Metanephros (tissue), 2 donors: ENCODE measurements around the genes CYP3A5 and AZGP1.

DNA sequence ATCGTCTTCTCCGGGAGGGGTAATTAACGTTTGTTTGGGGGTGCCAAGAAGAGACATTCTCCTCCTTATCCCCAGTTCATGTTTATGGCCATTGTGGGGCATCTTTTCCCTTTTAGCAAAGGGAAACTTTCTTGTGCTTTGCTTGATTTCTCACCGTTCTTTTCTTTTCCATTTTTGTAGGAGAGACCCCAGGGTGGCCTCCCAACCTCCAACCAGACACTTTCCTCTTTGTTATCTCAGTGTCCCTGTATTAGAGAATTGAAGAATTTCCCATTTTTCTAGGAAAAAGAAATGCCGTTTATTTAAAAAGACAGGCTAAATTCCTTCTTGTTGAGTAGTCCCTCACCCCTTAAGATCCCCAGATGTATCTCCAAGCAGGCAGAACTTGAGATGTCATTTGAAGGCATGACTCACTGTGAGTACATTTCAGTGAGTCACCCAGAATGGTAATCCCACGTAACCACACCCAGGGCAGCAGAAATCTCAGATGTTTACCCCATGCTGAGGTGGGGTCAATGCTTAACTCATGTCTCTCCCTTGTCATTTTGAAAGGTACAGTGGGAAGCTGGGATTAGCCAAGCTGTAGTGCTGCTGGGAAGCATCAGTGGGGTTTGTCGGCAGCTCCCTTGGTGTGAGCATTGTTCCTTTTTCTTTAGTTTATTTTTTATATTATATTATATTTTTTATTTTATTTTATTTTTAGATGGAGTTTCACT lies 4.4 kb downstream of the ZNF655 start:
- RAMPAGE, long total RNA: no peak

DNA sequence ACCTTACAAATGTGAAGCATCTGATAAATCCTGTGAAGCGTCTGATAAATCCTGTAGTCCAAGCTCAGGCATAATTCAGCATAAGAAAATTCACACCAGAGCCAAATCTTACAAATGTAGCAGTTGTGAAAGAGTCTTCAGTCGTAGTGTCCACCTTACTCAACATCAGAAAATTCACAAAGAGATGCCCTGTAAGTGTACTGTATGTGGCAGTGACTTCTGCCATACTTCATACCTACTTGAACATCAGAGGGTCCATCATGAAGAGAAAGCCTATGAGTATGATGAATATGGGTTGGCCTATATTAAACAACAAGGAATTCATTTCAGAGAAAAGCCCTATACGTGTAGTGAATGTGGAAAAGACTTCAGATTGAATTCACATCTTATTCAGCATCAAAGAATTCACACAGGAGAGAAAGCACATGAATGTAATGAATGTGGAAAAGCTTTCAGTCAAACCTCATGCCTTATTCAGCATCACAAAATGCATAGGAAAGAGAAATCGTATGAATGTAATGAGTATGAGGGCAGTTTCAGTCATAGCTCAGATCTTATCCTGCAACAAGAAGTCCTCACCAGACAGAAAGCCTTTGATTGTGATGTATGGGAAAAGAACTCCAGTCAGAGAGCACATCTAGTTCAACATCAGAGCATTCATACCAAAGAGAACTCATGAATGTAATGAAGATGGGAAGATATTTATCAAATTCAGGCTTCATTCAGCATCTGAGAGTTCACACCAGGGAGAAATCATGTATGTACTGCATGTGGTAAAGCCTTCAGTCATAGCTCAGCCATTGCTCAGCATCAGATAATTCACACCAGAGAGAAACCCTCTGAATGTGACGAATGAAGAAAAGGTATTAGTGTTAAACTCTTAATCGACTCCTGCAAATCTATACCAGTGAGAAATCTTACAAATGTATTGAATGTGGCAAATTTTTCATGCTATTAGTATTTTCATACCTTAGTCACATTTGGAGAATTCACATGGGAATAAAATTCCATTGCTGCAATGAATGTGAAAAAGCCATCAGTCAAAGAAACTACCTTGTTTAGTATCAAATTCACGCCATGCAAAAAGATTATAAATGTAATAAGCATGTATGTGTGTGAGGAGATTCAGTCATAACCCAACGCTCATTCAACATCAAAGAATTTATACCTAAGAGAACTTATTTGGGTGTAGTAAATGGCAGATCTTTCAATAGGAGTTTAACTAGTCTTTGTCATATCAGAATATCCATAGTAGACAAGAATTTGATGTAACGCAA lies 14.9 kb downstream of the ZNF655 start:
- RAMPAGE, long total RNA: no peak

DNA sequence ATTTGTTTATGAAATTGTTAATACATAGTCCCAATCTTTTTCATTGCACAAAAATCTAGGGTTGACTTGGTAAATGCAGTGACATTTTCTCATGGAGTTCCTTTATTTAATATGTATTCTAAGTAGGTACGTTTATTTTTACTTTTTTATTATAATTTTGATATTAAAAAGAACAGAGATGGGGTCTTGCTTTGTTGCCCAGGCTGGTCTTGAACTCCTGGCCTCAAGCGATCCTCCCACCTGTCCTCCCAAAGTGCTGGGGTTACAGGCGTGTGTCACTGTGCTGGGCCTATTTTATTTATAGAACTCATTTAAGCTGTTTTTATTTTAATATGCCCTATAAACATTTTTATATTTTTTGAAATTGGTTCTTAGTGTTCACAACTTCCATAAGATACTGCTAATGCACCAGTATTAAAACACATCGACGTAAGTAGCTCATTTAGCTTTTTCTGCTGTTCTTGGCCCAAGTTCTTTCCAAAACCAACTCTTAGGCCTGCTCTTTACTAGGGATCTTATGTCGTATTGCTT lies 15.9 kb downstream of the ZNF655 start:
- RAMPAGE, long total RNA: no peak

GRCh38 chr7:99660820-99661916 lies 18.6 kb downstream of the CYP3A5 start:
- RAMPAGE, long total RNA: no peak

DNA sequence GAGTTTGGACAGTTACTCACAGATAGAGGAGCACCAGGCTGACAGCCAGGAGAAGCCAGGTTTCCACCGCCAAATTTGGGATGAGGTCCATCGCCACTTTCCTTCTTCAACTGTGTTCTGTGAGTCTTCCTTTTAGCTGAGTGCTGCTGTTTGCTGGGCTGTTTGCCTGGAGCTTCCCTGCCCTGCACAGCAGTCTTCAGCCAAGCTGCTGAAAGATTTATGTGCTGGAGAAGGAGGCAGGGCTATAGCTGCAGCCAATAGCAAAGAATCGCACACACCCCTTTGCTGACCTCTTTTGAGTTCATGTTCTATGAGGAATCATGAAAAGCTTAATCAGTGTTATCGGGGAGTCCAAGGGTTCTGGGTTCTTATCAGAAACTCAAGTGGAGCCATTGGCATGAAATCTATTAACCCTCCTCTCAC lies at the start of gene CYP3A5:
Gene CYP3A5 (minus strand): TSS at position 191 of the 423 bp plus-strand sequence.
- RAMPAGE, long total RNA: no peak

GRCh38 chr7:99699141-99699692 lies 19.4 kb upstream of the CYP3A5 start:
- RAMPAGE, long total RNA: no peak

DNA sequence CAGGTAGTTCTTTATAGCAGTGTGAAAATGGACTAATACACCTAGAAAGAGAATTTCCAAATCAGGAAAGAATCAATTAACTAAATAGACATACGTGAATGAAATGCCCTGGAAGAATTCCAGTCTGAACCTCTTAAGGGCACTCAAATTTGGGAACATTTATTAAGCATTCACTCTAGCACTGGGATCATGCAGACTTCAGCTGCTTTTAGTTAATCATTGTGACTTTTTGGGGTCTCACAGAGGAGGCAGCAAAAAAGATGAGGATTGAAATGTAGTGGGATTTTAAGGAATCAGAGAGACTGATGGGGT lies 5.0 kb downstream of the CYP3A43 start:
- RAMPAGE, long total RNA: no peak

DNA sequence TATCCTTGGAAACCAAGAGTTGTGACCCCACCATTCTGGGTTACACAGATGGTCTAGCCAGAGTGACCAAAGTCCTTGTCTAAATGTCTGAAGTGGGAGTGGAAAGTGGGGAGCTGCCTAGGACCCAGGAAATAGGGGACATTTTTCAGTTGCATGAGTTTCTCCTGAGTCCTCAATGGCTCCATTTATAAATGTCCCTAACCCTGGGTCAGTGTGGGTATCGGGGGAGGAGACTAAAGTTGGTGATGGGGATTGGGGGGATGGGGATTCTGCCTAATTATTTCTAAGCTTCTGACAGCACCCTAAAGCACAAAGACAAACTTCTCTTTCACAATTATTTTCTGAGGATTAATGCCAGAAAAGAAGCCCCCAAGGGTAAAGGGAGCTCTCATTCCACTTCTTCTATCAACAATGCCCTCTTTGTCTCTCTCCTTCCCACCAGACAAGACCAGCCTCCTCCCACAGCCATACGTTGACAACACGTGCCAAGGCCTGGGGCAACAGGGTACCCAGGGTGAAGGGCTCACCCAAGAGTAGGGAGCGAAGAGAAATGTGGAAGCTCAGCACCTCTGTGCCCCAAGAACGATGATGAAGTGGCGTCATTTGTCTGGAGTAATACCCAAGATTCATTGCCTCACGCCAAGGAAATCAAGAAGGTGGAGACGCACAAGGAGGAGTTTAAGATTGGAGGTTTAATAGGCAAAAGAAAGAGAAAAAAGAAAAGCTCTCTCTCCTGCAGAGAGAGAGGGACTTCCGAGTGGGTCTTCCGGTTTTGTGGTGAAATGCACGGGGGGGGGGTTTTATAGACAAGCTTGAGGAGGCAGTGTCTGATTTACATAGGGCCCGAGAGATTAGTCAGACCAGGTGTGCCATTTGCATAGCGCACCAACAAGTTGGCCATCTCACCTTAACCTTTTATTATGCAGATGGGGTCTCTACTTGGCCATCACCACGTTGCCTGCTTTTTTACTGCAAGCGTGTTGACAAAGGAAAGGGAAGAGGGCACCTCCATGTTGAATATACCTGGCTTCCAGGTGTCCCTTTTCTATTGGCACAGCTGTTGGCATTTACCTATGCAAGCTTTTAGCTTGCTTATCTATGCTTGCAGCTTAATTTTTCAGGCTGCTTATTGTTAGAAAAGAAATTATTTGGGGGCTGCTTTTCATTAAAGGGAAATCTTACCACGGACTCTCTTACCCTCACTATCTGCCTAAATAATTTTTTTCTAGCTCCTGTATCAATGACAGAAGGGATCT lies 14.5 kb upstream of the GJC3 start:
- RAMPAGE, long total RNA: no peak

- RAMPAGE, long total RNA: no peak
Observed at GRCh38 chr7:99953385-99954100, 22.3 kb downstream of the AZGP1 start.

GRCh38 chr7:99975391-99976417 lies at the start of gene AZGP1:
AZGP1 (minus strand) TSS chr7:99976031.
- RAMPAGE, long total RNA: start-site peak on the minus strand at chr7:99976026-99976066, 134 and 26 reads in 2 replicates

GRCh38 chr7:100029795-100030084 lies 14.3 kb downstream of the ZKSCAN1 start:
- RAMPAGE, long total RNA: no peak

DNA sequence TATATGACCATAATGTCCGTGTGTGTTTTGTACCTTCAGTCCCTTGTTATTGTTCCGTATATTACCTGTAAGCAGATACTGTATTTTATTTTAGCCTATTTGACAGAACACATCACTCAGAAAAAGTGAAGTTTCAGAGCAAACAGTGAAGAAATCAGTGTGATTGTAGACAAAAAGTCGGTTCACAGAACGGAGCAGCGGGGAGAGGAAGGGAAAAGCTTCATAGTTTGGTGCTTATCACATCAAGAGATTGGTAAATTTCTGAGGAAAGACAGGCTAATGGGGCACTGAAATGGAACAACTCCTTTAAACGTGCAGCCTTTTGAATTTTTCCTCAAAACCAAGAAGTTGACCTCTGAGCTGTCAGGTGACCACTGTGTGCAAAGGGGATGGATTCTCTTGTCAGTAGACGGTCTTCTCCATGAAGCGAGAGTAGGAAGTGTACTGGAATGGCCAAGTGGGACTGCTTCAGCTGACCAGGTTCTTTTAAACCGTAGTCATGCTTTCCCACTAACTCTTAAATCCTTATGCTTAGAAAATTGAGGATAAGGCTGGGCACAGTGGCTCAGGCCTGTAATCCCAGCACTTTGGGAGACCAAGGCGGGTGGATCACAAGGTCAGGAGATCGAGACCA lies 11.3 kb upstream of the ZSCAN21 start:
- RAMPAGE, long total RNA: no peak

DNA sequence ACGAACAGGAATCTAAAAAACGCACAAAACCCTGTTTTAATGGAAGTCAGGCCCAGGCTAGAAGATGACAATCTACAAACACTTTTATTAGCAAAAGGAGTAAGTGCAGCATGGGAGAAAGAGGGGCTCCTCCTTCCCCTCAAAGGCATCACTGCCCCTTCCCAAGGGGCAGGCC lies 3.8 kb downstream of the COPS6 start:
- RAMPAGE, long total RNA: no peak

DNA sequence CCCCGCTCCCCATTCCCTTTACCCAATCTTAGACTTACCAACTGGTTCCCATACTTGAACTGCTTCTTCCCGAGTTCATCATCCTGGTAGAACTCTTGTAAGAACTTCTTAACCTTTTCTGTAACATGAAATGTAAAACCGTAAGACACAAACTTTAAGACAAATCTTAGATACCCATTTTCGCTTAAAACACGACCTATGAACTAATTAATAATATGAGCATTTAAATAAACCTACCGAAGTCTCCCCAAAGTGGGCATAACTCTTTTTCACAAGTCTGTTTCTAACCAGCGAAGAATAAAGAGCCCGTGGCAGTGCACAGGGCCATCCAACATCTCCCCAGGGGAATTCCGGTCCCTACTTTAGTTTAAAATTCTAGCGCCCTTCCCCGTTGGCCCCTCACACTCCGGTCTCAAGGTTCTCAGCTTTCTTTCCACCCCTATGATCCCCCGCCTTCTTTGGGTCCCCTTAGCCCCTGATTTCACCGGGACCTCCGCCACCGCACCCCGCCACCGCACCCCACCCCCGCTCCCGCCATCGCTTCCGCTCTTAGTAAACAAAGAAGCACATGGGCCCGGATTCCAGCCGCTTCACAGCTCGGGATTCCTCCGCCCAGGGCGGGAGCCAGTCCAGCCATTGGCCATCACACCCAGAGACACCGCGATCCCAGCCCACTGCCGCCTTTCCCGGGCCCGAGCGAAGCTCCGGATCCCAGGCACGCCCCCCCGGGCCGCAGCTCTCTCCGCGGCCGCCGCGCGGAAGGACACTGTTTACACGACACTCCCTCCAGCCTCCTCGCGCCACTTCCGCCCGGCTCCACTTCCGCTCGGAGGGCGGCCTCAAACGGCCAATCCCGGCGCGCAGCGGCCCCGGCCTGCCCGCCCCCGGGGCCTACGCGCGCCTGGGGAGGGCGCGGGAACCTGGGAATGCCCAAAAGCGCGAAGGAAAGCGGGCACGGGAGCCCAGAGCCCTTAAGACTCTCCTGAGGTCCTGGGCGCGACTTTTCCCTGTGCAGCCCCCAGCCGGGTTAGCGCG lies 904 bp downstream of the MCM7 start:
- RAMPAGE, long total RNA: no peak

- RAMPAGE, long total RNA: no peak
Observed at GRCh38 chr7:100243314-100243936, 23.7 kb downstream of the PVRIG start.

- RAMPAGE, long total RNA: no peak
Observed at GRCh38 chr7:100270363-100271542, 36.7 kb upstream of the SPDYE3 start.

DNA sequence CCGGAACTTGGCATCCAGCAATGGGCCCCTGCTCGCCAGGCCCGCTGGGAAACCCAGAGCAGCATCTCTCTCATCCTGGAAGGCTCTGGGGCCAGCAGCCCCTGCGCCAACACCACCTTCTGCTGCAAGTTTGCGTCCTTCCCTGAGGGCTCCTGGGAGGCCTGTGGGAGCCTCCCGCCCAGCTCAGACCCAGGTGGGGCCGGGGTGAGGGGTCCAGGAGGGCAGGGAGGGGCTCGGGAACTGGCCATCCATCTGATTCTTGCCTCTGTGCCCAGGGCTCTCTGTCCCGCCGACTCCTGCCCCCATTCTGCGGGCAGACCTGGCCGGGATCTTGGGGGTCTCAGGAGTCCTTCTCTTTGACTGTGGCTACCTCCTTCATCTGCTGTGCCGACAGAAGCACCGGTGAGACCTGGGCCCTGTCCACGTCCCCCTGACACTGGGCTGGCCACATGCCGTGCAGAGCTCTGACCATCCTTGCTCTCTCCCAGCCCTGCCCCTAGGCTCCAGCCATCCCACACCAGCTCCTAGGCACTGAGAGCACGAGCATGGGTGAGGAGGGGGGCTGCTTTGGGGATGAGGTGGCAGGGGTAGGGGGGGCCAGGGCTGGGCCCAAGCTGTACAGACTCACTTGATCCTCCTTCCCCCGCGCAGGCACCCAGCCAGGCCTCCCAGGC lies 5.1 kb upstream of the PILRB start:
- RAMPAGE, long total RNA: no peak

DNA sequence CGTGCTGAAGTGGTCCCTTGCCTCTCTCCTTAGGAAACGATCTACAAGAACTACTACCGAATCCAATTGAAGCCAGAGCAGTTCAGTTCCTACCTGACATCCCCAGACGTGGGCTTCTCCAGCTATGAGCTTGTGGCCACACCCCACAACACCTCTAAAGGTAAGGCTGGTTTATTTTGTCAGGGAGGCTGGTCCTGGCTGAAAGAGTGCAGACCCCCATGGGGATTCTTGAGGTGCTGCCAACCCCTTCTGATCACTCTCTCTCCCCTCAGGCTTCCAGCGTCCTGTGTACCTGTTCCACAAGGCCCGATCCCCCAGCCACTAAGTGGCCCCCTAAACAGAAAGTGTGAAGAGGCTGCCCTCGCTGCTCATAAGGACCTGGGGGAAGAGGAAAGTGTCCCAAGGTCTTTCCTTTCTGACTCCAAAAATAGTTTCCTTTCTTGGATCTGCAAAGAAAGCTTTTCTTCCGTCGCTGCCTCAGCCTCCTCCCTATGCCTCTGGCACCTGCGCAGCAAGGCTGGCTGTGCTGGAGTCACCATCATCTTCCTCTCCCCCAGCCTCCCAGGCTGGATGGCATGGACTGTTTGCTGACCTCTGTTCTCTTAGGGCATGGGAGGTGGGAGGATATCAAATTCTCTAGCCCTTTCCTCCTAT lies 2.9 kb downstream of the PPP1R35 start:
- RAMPAGE, long total RNA: no peak

DNA sequence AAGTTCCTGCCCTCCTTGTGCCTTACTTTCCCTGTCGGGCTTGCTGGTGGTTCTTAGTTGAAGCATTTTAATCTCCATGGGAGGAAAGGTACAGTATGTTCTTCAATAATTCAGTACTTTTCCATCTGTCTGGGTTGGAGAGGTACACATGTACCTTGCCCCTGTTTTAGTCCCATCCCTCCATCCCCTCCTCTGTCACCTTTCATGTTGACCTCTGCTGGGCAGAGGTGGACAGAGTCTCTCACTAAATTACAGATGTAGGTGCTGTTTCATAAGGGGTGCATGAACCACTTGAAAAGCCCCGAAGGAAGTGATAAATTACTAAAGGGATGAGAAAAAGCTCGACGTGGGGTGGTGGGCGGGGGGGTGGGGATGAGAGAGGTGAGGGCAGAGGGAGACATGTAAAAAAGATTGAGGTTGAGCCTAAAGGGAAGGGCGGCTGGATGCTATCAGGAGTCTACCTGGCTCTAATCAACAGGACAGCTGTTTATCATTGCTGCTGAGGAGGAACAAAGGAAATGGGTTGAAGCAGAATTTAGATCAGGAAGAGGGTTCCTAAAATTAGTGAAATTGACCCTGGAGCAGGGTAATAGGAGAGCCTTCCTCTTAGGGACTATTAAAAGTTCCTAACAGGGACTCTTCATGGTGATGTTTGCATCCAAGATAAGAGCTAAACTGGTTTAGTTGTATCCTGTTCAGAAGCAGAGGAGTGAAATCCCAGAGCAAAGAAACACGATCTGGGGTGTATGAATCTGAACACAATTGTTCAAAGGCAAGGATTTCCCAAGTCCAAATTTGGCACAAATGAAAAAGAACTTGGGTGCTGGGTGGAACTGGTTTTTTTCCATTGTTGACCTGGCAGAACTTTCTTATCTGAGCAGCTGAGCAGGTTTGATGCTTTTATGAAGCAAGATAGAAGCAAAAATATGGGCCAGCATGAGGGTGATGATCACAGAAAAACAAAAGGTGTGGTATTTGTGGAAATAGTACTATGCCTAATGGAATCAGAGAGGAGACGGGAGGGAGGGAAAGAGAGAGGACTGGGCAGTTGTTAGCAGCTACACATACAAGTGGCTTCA lies 5.7 kb downstream of the AGFG2 start:
- RAMPAGE, long total RNA: no peak

- RAMPAGE, long total RNA: no peak
Observed at GRCh38 chr7:100606130-100606677, 4.0 kb downstream of the PCOLCE start.